Endodermal cell (in vitro differentiated cells): ENCODE results near the genes TAF6 and MBLAC1.

DNA sequence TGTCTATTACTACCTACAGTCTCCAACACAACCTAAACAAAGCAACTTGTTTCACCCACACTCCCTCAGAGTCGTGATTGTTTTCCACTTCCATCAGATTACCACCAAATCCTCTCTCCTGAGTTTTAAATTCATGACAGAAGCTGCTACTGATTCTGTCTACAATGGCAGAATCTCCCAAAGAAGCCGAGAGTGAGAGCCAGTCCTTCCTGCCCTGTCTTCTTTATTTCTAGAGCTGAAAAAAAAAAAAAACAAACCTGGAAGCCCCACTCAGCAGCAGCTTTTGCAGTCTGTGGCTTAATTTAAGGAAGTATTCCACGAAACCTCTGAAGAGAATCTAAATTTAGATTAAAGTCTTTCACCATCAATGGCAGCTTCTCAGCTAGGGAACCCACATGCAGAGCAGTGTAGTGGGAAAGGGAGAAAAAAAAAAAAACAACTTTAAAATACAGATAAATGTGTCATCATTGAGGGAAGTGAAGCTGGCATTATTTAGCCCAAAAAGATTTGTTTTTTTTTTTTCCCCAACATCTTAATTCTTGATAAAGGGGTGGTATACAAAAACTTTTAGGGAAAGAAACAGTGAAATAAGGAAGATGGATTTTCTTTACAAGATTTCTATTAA is 23.4 kb downstream of the SMURF1 start:
- PRO-cap = no peak

DNA sequence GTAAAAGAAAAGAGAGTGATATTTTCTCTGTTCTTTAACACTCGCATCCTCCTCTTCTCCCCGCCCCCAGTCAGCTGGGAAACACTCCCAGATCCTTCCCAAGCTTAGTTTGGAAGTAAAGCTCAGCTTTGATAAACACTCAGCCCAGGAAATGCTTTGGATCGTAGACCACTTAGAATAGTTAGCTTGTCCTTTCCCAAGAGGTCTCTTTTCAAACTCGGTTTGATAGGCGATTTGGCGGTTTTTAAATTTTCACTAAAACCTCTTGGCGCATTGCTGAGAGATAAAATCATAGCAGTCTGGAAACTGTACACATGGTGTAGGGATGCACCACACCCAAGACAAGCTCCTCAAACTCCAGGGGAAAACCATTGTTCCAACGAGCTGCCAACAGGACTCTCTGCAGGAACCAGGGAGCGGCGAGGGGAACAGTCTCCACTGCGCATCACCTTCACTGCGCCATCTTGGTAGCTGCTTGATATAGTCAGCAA is 22.4 kb downstream of the SMURF1 start:
- PRO-cap = no peak

DNA sequence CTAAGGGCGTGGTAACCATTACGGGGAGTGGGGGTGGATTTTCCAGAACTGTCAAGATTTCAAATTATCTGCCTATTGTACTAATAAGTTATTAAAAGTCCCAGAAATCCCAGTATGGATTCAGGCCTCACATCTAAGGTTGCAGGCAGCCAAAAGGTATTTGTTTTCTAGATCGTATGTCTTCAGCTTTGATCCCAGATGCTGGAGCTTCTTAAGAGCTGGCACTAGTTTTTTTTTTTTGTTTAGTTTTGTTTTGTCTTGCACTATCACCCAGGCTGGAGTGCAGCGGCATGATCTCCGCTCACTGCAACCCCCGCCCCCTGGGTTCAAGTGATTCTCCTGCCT is 33.7 kb upstream of the KPNA7 start:
- PRO-cap = no peak

GRCh38 chr7:99449176-99449858 is 10.6 kb downstream of the CPSF4 start:
- PRO-cap = no peak

DNA sequence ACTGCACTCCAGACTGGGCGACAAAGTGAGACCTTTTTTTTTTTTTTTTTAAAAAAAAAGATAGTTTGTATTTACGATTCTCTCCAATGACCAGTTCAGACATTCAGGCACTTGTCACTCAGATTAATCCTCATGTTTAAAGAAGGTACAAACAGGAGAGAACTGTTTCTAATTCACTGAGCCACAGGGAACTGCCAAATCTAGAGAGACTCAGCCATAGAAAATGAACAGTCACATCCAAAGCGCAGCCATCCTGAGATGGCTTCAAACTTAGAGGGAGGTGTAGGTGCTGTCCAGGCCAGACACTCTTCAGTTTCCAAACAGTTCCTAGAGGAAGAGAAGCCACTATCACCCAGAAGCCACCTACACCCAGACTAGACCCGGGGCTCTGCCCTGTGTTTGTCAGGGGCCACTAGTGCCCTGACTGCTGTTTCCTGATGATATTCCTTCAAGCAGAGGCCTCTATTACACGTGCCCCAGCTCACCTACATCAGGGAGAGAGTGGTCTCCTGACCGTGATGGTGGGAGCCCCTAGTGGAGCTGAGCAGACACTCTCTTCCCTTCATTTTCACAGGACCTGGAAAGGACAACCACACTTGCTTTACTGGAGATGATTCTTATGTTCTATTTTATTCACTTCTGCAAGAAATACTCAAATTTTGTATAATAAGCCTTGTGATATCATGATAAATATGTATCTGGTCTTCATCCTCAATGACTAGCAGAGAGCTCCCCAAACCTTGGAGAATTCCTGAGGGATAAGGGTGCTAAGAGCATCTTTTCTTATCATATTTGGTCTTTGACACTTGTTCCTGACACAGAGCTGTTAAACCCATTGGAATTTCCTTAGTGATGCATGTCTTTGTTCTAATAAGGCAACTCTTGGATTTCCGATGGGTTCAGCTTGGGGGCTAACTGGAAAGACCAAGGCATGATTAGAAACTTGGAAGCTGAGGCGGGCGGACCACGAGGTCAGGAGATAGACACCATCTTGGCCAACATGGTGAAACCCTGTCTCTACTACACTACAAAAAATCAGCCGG is 9.2 kb downstream of the ZNF394 start:
- PRO-cap = no peak

- PRO-cap = no peak
These were observed 6.2 kb downstream of the ZNF394 start for GRCh38 chr7:99493591-99494645.

DNA sequence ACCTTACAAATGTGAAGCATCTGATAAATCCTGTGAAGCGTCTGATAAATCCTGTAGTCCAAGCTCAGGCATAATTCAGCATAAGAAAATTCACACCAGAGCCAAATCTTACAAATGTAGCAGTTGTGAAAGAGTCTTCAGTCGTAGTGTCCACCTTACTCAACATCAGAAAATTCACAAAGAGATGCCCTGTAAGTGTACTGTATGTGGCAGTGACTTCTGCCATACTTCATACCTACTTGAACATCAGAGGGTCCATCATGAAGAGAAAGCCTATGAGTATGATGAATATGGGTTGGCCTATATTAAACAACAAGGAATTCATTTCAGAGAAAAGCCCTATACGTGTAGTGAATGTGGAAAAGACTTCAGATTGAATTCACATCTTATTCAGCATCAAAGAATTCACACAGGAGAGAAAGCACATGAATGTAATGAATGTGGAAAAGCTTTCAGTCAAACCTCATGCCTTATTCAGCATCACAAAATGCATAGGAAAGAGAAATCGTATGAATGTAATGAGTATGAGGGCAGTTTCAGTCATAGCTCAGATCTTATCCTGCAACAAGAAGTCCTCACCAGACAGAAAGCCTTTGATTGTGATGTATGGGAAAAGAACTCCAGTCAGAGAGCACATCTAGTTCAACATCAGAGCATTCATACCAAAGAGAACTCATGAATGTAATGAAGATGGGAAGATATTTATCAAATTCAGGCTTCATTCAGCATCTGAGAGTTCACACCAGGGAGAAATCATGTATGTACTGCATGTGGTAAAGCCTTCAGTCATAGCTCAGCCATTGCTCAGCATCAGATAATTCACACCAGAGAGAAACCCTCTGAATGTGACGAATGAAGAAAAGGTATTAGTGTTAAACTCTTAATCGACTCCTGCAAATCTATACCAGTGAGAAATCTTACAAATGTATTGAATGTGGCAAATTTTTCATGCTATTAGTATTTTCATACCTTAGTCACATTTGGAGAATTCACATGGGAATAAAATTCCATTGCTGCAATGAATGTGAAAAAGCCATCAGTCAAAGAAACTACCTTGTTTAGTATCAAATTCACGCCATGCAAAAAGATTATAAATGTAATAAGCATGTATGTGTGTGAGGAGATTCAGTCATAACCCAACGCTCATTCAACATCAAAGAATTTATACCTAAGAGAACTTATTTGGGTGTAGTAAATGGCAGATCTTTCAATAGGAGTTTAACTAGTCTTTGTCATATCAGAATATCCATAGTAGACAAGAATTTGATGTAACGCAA is 14.9 kb downstream of the ZNF655 start:
- PRO-cap = no peak

DNA sequence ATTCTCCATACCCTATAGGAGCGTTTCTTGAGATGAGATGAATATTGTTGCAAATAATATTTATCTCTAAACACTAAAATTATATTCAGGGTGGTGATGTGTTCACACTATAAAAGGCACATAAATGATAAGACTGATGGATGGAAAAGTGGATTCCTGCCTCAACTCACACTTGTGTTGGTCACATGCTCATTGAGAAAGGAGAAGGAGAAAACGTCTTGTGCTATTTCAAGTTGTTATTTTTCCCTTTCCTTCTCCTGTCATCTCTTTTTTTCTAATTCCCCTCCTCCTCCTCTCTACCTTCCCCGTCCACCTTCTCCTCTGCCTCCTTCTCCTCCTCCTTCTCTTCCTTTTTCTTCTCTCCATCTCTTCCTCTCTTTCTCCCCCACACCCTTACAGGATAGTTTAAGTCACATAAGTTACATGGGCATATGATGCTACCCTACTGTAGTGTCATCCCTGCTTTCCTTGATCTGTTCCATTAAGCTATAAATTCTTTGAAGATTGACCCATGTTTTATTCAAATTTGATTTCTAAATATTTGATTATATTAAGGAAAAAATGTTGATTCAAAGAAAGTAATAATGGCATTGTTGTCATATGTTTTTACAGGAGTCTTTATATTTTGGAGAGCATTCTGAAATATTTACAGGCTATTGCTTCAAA is 29.2 kb downstream of the CYP3A5 start:
- PRO-cap = no peak

DNA sequence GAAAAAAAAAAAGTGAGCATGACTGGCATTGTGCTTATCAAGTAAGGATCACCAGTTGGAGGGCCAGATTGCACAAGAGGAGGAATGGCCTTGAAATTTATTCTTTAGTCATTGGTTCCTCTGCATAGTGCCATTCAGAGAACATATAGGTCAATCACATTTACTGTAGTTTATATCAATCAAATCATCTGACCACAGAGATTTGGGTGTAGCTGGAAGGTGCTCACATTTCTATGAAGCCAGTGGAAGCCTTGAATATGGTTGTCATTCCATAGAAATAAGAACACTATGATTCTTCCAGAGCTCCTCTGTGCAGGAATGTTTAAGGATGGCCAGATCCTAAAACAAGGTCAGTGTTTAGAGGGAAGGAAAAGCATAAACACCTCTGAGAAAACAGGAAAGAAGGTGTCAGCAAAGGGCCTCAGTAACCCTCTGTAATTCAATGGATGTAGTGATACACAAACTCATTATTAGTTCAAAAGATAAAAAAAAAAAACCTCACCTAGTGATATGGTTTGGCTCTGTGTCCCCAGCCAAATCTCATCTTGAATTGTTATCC is 4.0 kb downstream of the CYP3A43 start:
- PRO-cap = no peak

DNA sequence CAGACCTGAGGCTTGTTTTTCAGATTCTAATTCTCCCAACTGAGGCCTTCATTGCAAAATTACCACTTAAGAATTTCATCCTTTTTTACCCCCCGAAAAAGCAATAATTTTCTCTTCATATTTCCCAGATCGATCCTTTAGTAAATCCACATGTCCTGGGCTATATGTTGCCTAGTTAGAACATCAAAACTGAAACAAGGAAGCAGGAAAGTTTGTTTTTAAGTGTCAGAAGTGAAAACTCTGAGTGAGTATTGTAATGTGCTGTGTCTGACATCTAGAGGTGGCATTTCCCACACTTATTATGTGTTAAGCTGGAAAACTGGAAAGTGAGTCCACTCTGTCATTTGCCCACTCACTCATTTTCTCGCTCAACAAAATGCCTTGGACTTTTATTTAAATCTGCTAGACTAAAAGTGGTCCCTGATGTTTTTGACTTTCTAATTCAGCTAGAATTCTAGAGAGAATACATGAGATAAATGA is 10.1 kb downstream of the CYP3A43 start:
- PRO-cap = no peak

DNA sequence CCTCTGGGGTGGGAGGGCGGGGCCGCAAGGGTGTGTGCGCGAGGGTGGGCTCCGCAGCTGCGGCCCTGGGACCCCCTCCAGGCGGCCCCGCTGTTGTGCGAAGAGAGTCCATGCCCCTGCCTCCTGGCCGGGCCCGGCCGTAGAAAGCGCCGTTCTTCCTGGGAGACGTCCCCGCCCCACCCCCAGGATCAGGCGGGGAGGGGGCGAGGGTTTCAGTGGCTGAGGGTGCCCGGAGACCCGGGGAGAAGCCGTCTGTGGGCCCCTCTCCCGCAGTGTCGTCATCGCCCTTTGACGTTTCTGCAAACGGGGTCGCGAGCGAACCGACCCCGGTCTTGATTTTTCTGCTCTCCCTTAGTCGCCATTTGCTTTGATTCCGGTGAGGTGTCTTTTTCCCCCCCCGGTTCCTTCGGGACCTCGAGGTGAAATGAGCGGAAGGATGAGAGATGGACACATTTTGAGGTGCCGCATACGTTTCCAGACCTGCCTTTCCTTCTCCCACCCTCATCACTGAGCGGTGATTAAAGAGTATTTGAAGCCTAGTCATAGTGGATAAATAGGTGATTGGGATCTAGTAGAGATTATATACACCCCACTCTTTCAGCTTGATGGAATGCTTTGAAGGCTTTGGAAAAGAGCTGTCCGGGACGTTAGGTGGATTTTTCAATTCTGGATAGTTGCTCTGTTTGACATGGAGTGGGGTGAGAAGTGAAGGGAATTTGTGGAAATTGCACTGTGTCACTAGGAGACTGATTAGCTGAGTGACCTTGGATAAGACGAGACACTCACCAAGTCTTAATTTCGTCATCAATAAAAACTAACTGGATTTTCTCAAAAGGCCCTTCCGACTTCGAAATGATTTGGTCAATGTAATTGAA is 585 bp downstream of the ZKSCAN1 start:
- PRO-cap = bidirectional peak, plus-strand start at position 93 of the sequence, minus-strand start at position 148 of the sequence; bidirectional peak, plus-strand start at position 354 of the sequence, minus-strand start at position 426 of the sequence; unidirectional peak, minus-strand start at position 509 of the sequence

DNA sequence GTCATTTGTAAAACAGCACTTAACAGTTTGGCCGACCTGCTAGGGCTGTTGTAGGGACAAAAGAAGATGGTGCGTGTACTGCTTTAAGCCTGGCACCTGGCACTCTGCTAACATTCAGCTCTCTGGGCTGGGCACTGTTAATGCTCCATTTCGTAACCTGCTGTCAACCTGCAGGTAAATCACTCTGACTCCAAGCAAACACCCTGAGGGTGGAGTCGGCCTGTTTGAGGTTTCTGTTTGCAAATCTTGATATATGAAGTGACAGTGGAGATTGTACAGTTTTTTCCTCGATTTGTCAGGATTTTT is 7.3 kb downstream of the ZKSCAN1 start:
- PRO-cap = no peak

DNA sequence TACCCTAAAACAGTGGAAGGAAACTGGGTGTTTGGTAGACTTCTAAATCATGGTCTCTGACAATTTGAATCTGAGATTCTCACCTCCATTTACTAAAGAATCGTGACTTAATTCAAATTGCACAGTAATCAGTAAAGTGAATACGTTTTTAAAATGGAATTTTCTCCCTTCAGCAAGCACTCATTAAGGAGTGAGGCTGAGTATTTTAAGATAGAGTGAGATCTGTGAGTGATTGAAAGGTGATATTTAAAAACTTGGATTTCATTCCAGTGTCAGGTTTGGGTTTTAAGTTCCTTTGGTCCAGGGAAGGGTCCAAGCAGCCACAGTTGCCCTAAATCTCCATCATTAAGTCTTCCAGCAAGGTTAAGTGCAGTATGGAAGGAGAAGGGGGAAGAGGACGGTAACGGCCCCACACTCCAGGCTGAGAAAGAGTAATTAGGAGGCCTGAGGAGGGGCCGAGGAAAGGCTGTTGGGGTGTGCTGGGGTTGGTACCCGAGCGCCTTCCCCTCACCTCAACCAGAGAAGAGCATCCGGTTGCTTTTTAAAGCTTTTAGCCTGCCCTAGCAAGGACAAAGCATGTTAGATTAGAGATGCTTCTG is 9.2 kb upstream of the ZSCAN21 start:
- PRO-cap = no peak

- PRO-cap = no peak
These were observed 15.9 kb downstream of the ZNF3 start for GRCh38 chr7:100065476-100066239.

DNA sequence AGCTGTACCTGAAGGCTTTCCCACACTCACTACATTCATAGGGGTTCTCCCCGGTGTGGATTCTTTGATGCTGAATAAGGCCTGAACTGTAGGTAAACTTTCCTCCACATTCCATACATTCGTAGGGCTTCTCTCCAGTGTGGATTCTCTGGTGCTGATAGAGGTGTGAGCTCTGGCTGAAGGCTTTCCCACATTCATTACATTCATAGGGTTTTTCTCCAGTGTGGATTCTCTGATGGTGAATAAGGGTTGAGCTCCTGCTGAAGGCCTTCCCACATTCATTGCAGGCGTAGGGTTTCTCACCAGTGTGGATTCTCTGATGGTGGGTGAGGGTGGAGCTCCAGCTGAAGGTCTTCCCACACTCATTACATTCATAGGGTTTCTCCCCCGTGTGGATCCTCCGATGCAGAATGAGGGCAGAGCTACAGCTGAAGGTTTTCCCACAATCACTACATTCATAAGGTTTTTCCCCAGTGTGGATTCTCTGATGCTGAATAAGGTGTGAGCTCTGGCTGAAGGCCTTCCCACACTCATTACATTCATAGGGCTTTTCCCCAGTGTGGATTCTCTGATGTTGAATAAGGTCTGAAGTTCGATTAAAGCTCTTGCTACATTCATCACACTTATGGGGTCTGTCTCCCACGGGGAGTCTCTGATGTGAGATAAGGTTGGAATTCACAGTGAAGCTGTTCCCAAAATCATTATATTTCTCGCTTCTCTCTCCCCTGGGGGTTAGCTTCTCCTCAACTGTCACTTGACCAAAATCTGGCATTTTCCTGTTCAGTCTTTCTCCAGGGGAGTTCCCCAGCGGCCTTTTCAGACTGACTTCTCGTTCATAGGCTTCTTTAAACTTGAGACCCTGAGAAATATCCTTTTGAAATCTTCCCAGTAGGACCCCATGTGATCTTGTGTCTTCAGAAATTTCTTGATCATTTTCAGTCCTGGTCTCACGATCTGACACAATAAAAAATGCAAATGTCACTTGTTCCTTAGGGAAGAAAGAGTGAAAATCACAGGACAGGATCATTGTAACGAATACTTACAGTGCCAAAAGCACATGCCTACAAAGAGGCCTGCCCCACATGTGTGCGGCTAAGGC is 9.9 kb downstream of the ZNF3 start:
- PRO-cap = no peak

DNA sequence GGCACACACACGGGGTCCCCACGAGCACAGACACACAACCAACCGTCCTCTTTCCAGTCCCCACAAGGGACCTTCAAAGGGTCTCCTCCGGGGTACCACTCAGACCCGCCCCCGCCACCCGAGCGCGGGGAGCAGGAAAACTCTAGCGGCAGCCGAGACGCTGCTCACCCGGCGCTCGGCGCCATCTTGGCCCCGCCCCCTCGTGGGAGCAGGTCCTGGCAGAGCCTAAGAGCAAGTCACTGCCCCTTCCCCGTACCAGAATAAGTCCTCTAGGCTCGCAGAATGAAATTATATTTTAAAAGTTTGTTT is at the start of gene TAF6:
TSS of gene TAF6 (minus strand) at position 198 of the 309 bp plus-strand sequence.
- PRO-cap = unidirectional peak, minus-strand start at position 75 of the sequence; bidirectional peak, plus-strand start outside the sequence, minus-strand start at position 188 of the sequence

DNA sequence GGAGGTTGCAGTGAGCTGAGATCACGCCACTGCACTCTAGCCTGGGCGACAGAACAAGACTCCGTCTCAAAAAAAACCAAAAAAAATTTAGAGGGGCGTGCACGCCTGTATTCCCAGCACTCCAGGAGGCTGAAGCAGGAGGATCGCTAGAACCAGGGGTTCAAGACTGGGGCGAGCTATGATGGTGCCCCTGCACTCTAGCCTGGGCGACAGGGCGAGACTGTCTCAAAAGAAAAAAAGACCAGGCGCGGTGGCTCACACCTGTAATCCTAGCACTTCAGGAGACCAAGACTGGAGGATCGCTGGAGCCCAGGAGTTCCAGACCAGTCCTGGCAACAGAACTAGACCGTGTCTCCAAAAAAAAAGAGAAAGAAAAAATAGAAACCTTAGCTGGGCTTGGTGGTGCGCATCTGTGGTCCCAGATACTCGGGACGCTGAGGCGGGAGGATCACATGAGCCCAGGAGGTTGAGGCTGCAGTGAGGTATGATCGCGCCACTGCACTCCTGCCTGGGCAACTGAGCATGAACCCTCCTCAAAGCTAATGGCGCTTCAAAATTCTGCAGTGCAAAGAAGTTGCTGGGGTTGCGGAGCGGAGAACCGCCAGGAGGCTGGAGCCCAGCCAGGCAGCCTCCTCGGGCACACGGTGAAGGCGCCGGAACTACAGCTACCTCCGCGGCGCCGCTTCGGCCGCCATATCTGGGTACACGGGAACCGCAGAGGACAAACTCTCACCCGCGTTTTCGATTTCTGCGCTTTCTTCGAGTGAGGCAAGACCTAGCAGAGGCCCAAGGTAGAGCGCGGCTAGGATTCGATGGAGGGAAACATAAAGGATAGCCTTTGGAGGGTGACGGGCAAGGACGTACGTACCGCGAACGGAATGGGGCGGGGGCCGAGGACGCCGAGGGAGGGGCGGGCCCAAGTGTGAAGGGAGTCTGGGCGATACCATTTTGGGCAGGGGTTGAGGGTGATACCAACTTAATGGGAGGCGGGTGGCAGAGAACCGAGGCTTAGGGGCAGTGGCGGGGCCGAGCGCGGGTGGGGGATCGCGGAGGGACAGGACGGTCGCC is at the start of gene MBLAC1:
TSS of gene MBLAC1 (plus strand) at position 694 of the 1,068 bp plus-strand sequence.
- PRO-cap = unidirectional peak, plus-strand start at position 283 of the sequence; bidirectional peak, plus-strand start at position 451 of the sequence, minus-strand start at position 352 of the sequence; bidirectional peak, plus-strand start at position 640 of the sequence, minus-strand start at position 898 of the sequence

DNA sequence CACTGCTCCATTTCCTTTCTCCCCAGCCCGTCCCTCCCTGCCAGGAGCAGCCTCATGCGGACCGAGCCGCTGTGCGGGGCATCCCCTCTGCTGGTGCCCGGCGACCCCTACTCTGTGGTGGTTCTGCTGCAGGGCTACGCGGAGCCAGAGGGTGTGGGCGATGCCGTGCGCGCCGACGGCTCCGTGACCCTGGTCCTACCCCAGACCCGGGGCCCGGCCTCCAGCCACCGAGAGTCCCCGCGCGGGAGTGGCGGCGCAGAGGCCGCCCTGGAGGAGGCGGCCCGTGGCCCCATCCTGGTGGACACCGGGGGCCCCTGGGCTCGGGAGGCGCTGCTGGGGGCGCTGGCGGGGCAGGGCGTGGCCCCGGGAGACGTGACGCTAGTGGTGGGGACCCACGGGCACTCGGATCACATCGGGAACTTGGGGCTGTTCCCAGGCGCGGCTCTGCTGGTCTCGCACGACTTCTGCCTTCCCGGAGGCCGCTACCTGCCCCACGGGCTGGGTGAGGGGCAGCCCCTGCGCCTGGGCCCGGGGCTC is 643 bp downstream of the MBLAC1 start:
- PRO-cap = no peak

DNA sequence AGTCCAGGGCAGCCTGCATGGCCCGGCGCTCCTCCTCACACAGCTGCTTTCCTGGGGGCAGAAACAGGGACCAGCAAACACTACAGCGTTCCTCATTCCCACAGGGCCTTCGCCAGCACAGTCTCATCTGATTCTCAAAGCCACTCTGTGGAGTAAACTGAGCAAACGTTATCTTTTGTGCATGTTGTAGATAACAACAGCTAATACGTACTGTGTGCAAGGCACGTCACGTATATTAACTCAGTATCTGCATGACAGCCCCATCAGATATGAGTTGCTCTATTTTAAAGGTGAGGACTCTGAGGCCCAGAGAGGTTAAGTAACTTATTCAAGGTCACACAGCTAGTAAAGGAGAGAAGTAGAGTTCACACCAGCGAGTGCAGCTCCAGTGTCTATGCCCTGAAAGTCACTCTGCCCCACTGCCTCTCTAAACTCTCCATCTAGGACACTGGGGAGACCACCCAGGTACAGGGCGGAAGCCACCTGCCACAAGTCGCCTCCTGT is 2.7 kb downstream of the TRAPPC14 start:
- PRO-cap = no peak

GRCh38 chr7:100210096-100211105 is 9.3 kb upstream of the PVRIG start:
- PRO-cap = unidirectional peak, minus-strand start at chr7:100210527; unidirectional peak, minus-strand start at chr7:100210687